HCT116 (cell line): ENCODE measurements around a stretch of chr1.

DNA sequence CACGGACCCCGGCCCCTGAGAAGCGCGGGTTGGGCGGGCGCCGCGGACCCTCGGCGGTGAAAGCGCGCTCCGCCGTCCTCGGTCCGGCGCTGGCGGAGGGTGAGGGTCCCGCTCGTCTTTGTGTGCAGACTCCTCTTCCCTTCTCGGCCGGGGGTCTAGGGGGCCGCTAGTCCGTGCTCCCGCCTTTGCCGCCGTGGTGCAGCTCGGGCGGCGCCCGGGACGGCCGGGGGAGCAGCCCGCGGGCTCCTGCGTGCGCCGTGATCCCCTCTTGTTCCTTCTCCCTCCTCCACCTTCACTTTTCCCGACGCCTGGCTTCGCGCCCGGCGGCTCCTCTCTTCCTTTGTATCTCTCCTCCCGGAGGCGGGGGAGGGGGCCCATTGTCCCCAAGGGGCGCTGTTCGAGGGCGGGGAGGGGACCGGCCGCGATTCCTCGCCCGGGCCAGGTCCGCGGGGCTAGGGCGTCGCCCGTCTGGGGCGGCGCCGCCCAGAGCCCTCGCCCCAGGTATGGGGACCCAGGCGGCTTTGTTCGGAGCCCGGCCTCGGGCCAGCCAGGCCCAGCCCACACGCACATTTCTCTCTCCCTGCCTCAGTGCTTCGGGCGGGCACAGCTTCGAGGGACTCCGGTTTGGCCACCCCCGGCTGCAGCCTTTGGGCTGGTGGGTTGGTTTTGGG lies 548 bp downstream of the FNBP1L start:
- RRBS: 1% methylated on average over 56 of the region's 73 CpGs

- RRBS: no CpG with 5 or more reads among the region's 12 CpGs
Observed at GRCh38 chr1:93597620-93598437, 83.8 kb downstream of the BCAR3 start.

GRCh38 chr1:93609409-93610175 lies 72.0 kb downstream of the BCAR3 start:
- RRBS: no CpG with 5 or more reads among the region's 17 CpGs

DNA sequence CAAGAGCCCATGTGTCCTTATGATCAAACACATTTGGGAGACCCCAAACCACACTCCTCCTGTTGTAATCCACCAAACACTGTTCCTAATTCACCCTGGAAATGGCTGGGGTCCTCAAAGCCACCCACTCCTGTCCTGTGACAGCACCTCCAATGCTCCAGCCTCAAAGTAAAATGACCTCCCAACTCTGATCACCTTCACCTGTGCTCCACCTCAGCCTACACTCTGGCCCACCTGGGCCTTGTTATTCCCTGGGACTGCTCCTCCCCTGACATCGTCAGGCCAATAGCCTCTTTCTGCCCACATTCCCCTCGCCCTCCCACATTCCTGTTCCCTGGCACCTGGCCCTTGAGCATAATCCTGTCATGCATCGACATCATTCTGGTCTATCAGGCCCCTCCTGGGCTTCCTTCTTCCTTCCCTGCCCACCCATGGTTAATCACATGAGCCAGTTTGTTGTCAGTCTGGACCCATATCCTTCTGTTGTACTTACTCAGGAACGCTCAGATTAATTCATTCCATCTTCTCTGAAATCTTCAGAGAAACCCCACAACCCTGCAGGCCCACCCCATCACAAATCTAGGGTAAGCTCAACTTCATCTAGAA lies 13.2 kb upstream of the BCAR3 start:
- RRBS: no CpG with 5 or more reads among the region's 4 CpGs

GRCh38 chr1:93703552-93703983 lies 21.9 kb upstream of the BCAR3 start:
- RRBS: no CpG with 5 or more reads among the region's 3 CpGs

DNA sequence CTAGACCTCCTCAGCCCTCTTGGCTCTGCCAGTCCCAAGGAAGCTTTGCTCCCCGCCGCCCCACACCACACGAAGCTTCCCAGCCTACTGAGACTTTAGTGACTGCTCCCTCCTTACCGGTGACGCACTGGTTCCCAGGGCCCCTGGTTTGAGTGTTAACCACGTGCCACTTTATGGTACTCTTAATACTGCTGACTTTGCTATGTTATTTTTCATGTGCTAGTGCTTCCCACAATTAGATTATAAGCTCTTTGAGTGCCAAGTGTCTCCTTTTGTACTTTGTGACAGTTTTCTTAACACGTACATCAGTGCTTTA lies 61.1 kb downstream of the DNTTIP2 start:
- RRBS: no CpG with 5 or more reads among the region's 7 CpGs

- RRBS: no CpG with 5 or more reads among the region's 2 CpGs
Observed at GRCh38 chr1:93904109-93904634, 5.1 kb downstream of the GCLM start.

GRCh38 chr1:93965720-93966299 lies 56.6 kb upstream of the GCLM start:
- RRBS: no CpG with 5 or more reads among the region's 2 CpGs

GRCh38 chr1:94048204-94049226 lies 72.4 kb downstream of the ABCA4 start:
- RRBS: no CpG with 5 or more reads among the region's 13 CpGs

GRCh38 chr1:94061932-94062572 lies 58.9 kb downstream of the ABCA4 start:
- RRBS: no CpG with 5 or more reads among the region's 4 CpGs

GRCh38 chr1:94073051-94073649 lies 47.8 kb downstream of the ABCA4 start:
- RRBS: no CpG with 5 or more reads among the region's 7 CpGs

DNA sequence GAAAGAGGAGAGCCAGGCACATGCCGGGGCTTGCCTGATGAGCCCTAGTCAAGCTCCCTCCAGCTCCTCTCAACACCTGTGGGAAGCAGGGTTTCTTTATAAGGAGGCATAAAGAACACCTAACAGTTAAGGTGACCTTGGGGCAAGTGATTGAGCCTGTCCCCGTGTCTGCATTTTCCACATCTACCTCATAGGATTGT lies 17.2 kb downstream of the ABCA4 start:
- RRBS: no CpG with 5 or more reads among the region's 2 CpGs

DNA sequence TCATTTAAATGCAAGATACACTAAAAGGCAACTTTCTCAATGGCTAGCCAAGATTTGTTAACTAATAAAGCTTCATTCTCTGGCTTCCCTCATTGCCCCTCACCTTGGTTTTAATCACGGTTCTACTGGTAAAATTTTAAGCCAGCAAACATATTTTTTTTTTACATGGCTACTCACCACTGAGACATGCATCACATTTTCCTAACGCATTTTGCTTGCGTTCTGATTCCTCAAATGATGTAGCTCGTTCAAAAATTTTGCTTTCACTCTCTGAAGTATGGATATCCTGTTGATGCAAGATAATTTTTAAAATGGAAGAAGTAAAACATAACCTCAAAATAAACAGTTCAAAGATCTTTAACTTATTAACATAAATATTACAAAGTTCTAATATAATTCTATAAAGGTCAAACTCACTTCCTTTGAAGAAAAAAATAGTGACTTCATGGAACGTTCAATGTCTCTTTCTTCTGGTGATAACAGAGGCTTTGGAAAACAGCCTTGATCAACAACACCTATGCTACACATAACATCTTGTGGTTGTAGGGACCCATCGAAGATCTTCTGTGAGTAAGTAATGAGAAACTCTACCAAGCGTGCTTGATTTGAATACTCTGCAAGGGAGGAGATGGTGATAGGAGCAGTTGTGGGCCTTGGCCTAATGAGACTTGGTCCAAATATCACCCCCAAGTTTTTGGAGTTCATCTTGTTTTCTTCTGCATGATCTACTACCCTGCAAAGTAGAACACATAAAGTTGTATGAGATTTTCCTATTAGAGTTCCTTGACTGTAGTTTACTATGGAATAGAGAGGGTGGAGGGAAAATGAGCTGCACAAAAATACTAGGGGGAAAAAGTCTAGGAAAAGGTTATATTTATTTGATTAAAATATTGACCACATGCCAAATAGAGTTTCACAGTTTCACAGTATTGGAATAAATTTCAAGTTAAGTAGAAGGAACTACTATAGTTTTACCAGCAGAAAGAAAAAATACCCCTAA lies 56.8 kb upstream of the ABCA4 start:
- RRBS: no CpG with 5 or more reads among the region's 7 CpGs

GRCh38 chr1:94192207-94192872 lies 45.0 kb downstream of the ARHGAP29 start:
- RRBS: no CpG with 5 or more reads among the region's 2 CpGs

DNA sequence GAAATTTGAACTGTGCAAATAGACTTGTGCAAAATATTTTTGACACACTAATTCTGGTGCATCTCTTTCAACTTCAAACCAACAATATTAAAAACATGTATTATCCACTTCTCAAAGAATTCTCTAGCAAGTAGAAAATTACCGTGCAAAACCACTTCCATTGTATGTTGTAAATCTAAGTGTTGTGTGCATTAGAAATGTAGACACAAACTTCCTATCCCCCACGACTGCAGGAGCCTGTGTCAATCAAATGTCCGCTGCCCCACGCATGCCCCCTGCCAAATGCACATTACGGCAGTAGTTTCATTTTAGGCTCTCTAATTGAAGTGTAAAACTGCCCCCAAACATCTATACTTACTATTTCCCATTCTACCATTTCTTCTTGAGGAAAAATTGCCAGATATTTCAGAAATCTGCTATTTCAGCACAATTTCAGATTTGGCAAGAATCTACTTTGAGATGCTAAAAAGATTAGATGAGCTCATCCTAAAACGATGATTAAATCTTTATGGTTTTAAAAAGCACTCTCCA lies 1.7 kb downstream of the ARHGAP29 start:
- RRBS: no CpG with 5 or more reads among the region's 6 CpGs

DNA sequence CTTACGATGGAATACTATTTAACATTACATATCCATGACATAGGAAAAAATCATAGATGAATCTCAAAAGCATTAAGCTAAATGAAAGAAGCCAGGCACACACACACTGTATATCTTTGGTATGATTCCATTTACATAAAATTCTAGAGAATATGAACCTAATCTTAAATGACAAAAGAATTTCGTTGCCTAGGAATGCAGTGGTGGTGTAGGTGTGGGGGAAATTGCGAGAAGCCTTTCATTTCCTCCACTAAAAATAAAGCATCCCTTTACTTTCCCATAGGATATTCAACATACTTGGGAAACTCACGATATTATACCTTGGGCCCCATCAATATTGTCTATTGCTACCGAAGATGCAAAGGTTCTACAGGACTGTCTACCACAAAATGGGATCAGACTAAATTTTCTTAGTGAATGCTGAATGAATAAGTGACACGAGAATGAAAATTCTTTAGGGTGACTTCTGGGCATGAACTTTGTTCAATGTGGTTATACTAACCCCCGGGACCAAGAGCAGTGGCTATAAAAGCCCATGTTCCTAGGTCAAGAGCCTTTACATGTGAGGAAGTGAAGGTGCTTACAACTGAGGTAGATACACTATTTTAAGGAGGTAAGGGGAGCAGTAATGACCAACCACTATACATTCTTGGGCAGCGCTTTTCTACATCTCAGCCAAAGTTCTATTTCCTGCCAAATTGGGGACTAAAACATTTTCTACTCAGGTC lies 8.1 kb upstream of the ARHGAP29 start:
- RRBS: no CpG with 5 or more reads among the region's 8 CpGs

GRCh38 chr1:94425604-94426438 lies 7.6 kb downstream of the ABCD3 start:
- RRBS: no CpG with 5 or more reads among the region's 6 CpGs

- RRBS: no CpG with 5 or more reads among the region's 5 CpGs
Observed at GRCh38 chr1:94532158-94532644, 9.4 kb downstream of the F3 start.

- RRBS: no CpG with 5 or more reads among the region's 5 CpGs
Observed at GRCh38 chr1:94538031-94538735, 3.4 kb downstream of the F3 start.